Smooth muscle cell (in vitro differentiated cells): ENCODE data around the genes AGPAT2 and CCDC183.

GRCh38 chr9:136453271-136454483 is 14.0 kb upstream of the INPP5E start:
- RAMPAGE, long total RNA, result no peak

DNA sequence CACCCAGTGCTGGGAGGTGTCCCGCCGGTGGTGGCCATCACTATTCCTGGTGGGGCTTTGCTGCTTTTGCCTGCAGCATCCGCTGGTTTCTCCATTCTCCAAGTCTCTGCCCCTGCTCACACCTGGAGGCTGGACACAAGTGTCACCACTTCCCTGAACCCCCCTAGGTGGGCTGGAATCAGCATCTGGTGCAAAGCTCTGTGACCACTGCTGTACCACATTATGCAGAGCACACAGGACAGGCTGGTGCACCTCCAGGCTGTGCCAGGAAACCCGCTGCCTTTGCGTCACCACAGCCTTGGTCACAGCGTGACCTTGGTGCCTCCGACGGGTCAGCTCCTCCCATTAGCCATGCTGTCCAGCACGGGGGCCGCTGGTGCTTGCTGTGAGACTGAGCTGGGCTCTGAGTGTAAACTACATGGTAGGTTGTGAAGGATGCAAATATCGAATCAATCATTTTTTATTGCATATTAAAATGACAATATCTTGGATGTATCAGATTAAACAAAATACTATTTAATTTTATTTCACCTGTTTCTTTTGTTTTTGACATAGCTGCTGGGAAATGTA is 2.8 kb upstream of the SEC16A start:
- RAMPAGE, long total RNA, result no peak

DNA sequence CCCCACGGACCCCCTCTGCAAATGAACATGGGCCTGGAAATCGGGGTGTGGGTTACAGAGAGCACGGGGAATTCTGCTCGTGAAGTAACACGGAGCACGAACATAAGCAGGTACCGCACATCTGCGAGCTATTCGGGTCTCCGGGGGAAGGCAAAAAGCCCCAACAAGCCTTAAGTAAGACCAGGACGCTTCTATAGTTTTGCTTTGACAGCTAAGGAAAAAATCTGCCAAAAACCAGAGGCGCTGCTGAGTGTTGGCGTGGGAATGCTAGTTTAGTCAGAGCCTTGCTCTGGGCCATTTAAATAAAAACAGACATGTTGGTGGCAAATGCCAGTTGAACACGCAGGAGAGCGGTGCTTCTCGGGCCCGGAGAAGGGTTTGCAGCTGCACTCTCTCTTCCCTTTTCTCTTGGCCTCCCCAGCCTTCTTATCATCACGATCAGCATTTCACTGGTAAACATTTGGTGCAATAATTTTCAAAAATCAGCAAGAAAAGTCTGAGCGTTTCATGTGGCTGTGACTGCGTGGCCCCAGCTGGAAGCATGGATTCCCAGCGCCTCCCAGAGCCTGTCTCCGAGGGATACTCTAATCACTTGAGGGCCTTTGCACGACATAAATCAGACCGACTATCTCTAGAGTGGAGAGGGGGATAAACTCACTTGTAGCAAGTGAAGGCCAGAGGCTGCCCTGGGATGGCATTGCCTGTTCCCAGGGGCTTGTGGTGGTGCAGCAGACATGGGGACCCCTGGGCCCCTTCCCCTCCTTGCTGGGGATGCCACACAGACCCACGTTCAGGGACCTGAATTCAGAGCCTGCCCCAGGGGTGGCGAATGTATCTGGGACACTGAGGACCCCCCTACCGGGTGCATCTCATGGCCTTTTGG is 6.4 kb upstream of the NOTCH1 start:
- RAMPAGE, long total RNA, result no peak

DNA sequence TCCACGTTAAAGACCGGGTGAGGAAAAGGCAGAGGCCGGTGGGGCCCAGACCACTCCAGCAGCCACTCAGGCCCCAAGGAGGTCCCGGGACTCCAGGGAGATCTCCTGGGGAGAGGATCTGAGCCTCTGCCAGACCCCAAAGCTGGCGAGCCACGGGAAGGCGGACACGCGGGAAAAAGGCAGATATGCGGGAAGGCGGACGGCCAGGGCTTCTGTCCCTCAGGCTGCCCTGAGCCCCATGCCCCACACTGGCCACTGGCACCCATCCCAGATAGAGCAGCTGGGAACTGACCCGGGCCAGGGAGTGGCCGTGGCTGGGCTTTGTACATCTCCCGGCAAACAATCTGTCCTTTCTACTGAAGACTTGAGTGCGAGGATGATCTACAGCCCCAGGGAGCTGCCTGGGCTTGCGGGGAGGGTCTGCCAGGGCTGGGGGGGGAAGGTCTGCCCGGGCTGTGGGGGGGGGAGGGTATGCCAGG is 21.0 kb upstream of the NOTCH1 start:
- RAMPAGE, long total RNA, result no peak

DNA sequence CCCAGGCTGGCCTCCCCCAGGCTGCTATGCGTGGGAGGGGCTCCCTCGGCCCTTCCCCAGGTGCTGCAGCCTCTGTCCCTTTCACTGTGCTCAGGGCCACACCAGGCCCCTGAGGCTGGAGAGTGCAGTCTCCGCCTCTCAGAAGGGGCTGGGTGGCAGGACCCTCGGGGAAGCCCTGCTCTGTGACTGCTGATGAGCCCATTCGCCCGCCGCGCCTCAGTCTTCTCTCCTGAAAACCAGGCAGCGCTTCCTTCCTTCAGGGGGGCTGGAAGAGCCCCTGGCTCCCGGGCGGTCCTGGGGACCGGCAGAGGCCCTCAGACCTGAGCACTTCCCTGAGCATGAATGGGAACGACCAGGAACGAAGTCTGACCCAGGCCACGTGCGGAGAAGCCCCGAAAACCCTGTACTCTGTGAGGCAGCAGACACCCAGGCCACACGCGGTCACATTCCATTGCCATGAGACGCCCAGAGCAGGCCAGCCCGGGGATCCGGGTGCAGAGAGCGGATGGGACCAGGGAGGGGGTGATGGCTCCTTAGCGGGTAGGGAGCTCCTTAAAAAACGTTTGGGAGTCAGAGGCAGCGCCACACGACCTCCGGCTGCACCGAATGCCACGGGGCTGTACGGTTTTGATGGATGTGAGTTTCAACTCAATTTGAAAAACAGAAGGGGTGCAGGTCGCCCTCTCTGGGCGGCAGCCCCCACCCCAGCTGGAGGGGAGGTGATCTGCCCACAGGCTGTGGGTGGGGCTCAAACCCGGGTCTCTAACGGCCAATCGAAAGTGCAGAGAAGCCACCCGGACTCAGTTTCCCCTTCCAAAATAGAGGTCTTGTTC is 22.1 kb upstream of the NOTCH1 start:
- RAMPAGE, long total RNA, result no peak

- RAMPAGE, long total RNA, result no peak
Measured at GRCh38 chr9:136623660-136624671, 38.8 kb upstream of the EGFL7 start.

- RAMPAGE, long total RNA, result start-site peak on the minus strand at chr9:136646527-136646566, 5 and 5 reads in 2 replicates
Measured at GRCh38 chr9:136646252-136646969, 16.3 kb upstream of the EGFL7 start.

GRCh38 chr9:136658988-136660118 is 3.4 kb upstream of the EGFL7 start:
- RAMPAGE, long total RNA, result no peak

- RAMPAGE, long total RNA, result no peak
Measured at GRCh38 chr9:136678586-136678993, 8.7 kb downstream of the AGPAT2 start.

GRCh38 chr9:136686543-136687870 is at the start of gene AGPAT2:
Gene AGPAT2 (minus strand): TSS chr9:136687457.
- RAMPAGE, long total RNA, result no peak

- RAMPAGE, long total RNA, result no peak
Measured at GRCh38 chr9:136757419-136757857, 605 bp downstream of the LCN8 start.

- RAMPAGE, long total RNA, result no peak
Measured at GRCh38 chr9:136765713-136766091, 1.4 kb upstream of the LCN15 start.

DNA sequence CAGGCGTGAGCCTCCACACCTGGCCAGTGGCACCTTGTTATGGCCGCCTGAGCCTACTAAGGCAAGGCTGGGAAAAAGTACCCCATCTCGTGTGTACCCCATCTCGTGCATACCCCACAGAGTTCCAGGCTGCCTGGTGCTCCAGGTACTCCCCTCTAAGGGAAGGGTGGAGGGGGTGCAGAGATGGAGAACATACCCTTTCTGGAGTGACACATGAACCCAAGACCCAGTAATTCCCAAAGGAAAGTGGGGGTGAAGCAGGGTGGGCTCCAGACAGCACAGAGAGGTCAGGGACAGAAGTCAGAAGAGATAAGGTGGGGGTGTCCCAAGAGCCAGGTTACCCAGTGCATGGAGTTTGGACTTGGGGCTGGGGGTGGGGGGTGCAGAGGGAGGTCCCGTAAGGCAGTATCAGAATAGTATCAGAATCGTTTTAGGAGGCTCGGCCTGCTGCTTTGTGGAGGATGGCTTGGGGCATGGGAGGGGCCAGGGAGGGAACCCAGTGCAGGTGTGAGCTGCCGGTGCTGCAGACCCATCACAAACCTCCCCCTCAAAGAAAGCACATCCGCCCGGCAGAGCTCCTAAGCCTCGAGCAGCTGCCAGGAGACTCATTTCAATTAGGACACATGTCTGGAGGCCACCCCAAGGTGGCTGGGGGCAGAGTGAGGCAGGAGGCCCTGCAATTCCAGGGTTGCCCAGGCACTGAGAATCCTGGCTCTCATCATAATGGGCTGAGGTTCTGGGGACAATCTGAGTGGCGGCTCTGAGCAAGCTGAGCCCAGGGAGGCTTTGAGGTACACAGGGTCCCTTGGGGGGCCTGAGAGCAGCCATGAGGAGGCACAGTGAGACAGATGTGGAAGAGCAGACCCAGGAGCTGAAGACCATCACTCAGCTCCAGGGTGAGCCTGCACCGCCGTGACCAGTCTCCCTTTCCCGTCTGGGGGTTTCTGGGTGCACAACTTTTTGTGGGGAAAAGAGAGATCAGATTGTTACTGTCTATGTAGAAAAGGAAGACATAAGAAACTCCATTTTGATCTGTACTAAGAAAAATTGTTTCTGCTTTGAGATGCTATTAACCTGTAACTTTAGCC is at the start of gene CCDC183:
TSS of gene CCDC183 (plus strand) at position 767 of the 1,088 bp plus-strand sequence.
- RAMPAGE, long total RNA, result no peak

GRCh38 chr9:136850826-136851839 is 1.0 kb upstream of the MAMDC4 start:
- RAMPAGE, long total RNA, result no peak

GRCh38 chr9:136882455-136883086 is 3.7 kb upstream of the TRAF2 start:
- RAMPAGE, long total RNA, result no peak

DNA sequence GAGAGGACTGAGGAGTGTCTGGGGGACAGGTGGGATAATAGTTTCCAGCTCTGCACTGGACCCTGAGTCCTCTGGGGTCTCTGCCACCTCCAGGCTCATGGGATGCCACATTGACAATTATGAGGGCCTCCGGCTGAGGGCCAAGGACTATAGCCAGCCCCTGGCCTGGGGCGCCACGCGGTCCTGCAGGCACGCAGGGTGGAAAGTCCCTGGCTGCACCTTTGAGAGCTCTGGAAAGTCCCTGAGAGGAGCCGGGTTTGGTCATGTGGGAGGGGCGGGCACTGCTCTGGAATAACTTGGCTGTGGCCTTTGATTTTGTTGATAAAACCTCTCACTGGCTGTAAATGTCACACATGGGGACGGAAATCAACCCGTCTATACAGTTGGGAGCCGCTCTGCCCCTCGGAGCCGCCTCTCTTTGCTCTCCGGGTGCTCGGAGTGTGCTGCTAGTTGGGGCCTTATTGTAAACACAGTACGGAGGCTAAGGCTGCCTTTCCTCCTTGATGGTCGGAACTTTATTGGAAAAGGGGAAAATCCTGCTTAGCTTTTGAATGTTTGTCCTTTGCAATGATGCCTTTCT is 16.1 kb downstream of the TRAF2 start:
- RAMPAGE, long total RNA, result no peak

DNA sequence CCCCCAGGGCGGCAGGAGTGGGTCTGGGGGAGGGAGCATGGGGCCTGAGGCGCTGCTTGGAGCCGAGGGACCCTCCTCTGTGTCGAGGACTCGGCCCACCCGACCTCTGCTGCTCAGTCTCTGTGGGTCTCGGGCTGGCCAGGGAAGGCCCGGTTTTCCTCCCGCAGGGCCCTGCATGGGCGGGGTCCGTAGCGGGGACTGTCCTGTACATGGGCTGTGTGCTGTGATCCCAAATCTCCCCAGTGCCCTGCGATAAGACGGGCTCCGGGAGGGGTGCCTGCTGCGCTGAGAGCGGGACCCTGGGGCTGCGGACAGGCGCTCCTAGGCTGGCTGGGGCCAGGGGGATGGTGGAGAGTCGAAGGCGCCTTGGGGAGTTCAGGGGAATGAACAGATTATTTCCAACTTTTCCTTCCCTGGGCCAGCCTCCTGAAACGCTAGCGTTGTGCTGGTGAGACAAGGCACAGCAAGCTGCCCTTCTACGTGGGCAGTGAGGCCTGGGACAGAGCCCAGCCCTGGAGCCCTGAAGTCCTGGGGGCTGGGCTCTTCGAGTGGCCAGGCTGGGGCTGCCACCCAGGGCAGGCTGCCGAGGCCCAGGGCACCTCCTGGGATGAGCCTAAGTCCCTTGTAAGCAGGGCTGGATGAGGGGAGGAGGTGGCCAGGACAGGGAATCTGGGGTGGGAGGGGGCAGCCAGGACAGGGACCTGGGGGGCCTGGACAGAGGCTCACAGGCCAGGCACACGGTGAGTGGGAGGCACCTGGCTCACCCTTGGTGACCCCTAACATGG is 1.6 kb upstream of the LCN12 start:
- RAMPAGE, long total RNA, result no peak

DNA sequence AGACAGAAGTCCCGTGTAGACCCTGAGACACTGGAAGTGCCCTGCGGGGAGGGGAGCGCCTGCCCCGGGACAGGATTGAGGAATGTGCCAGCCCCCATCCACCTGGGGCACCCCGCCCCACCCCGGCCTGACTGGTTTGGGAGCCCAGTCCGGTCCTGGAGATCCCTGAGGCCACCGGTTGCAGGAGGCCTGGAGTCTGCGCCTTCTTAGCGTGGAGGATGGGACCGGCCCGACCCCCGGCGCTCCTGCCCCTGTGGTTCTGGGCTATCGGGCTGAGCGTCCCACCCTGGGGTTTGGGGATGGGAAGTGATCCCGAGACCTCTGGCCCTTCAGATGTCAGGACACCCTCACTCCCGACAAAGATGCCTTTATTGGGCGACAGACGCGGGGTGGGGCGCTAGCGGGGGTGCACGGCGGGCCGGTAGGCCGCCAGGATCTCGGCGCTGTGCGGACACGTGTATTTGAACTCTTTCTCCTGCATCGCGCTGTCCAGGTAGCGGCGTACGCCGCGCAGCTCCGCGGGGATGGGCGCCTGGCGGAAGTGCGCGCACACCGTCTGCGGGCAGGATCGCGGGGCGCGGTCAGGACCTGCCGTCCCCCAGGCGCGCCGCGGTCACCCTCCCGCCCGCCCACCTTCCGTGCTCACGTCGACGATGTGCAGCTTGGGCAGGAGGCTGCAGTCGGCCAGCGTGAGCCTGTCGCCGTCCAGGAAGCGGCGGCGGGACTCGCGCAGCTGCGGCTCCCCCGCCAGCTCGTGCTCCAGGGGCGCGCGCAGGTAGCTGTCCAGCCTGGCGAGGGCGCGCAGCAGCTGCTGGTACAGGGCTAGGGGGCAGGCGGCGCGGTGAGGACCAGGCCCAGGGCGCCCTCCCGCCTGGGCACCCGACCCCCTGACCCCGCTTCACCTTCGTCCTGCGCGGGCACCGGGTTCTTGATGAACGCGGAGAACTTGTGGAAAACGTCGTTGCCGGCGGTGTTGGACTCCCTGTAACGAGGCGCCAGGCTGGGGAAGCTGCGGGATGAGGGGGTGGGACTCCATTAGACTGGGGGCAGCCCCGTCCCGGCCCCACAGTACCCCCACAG is 1.7 kb downstream of the CLIC3 start:
- RAMPAGE, long total RNA, result no peak

GRCh38 chr9:137029013-137029361 is 950 bp upstream of the ABCA2 start:
- RAMPAGE, long total RNA, result no peak

- RAMPAGE, long total RNA, result no peak
Measured at GRCh38 chr9:137029865-137030850, 1.7 kb downstream of the FUT7 start.